Tibial nerve (tissue), 3 donors: ENCODE results near the gene C18orf32.

GRCh38 chr18:47749061-47749525 lies 181.4 kb downstream of the SMAD2 start:
- PRO-cap: no peak
- RAMPAGE, long total RNA, 3 experiments: no peak in any of the 3 experiments

- PRO-cap: no peak
- RAMPAGE, long total RNA, 3 experiments: no peak in any of the 3 experiments
These were observed 92.7 kb upstream of the SMAD2 start for GRCh38 chr18:48023230-48023547.

DNA sequence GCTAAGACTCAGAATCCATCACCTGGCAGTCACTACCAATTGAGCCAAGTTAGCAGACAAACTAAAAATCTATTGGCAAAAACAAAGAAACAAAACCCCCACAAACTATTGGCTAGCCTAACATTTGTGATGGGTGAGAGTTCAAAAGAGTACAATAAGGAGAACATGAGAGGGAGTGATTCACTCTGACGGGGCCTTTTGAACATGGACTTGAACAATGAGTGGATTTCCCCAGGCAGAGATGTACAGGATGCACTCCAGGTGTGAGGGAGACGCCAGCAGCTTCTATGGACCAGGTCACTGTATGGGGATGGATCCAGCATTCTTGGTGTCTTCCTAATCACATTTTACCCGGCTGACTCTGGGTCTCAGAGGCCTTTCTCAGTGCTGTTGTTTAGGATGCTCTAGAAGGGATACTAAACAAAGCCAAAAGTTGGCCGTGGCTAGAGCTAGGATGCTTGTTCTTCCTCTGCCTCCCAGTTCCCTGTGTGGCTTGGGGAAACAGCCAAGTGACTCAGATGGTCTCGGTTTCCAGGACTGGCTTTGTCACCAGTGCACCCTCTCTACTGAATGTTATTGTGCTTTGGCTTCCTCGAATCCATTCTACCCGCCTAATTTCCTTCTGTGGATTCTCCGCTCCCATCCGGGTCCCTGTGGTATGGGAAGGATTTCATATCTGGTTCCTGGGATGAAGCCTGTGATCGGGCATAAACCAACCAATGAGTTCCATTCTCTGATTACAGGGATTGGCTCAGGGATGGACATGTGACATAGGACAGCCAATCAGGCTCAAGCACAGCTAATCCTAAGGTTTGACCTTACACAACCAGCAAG lies 167.7 kb upstream of the SMAD2 start:
- PRO-cap: no peak
- RAMPAGE, long total RNA, 3 experiments: no peak in any of the 3 experiments

DNA sequence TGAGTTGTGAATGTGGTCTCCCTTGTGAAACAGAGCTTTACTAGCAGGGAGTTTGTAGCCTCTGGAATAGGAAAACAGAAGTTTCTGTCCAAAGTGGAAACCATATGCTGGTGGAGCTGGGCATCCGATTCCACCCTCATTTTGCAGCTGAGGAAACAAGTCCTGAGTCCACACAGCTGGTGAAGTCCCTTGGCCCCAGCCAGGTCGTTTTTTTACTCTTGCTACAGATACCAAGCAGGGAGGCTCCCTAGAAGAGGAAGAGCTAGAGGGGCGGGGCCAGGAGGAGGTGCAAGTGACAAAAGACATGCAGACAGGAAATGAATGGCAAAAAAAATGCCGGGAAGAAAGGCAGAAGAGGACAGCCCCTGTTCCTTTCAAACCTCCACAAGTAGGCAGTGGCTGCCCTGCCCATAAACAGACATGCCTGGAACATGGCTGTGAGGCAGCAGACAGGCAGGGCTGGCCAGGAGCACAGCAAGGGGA lies 108.8 kb downstream of the ZBTB7C start:
- PRO-cap: no peak
- RAMPAGE, long total RNA, 3 experiments: no peak in any of the 3 experiments

- PRO-cap: no peak
- RAMPAGE, long total RNA, 3 experiments: no peak in any of the 3 experiments
These were observed 52.1 kb downstream of the ZBTB7C start for GRCh38 chr18:48356766-48357726.

GRCh38 chr18:48573493-48574066 lies 34.7 kb downstream of the CTIF start:
- PRO-cap: no peak
- RAMPAGE, long total RNA, 3 experiments: no peak in any of the 3 experiments

DNA sequence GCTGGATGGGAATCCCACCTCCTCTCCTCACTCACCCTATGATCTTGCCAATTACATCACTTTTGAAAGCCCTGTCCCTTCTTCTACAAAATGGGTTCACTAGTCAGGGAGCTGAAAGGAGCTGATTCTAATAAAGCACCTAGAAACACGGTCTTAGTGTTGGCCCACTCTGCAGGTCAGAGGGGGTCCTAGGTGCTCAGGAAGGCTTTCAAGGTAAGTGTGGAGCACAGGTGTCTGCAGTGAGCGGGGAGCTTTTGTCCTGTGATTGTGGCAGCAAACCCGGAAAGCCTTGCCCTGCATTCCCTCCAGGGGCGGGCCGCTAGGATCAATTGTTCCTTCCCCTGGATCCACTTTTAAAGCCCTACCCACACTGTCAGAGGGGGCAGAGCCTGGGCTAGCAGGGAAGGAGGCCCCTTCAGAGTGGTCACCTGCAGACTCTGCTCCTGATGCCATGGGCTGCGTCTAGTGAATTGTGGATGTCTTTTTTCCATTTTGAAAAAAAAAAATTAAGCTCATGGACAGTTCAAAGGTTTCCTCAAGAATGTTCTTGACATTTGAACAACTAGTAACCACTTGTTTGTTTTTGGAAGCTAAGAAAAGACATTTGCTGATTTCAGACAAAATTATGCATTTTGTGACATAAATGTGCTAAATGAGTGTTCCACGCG lies 176.1 kb downstream of the CTIF start:
- PRO-cap: no peak
- RAMPAGE, long total RNA, 3 experiments: no peak in any of the 3 experiments

DNA sequence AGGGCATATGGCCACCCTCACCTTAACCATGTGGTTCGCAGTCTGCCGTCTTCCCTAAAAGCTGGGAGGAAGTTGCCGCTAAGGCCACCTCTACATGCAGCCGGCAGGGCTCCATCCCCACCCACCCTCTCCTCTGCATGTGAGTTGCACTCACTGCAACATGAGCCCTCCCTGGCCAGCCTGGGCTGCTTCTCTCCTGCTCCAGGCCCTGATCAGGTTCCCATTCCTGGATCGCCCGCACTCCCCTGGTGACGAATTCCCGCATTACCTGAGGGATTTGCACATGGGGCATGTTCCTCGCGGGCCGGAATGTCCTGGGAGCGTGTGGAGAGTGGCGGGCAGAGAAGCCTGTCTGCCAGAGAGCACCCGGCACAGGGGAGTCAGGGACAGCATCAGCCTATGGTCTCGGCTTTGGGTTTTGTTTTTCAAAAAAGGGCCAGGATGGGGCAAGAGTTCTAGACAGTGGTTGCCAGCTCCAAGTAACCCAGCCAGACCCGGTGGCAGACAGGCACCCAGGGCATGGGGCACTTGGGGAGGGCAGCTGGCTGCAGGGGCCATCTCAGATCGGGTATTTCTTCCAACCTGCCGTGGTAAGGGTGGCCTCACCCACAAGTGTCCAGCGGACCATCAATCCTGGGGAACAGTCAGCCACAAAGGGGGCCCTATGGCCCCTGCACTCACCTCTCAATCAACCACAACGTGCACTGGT lies 187.8 kb downstream of the SMAD7 start:
- PRO-cap: no peak
- RAMPAGE, long total RNA, 3 experiments: no peak in any of the 3 experiments

DNA sequence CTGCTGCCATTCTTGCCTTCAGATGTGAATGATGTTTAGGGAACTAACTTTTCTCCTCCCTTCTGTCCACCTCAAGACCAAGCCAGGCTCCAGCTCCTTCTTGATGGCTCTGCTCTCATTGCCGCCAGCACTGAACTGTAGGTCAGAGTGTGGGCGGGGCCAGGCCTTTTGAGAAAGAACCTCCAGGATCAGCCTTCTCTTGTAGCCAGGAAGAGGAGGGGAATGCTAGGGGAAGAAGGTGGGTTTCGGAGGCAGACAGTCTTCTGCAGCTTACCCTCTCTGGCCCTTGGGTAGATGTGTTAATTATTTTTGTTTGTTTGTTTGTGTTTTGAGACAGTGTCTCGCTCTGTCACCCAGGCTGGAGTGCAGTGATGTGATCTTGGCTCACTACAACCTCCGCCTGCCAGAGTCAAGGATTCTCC lies 120.9 kb downstream of the SMAD7 start:
- PRO-cap: no peak
- RAMPAGE, long total RNA, 3 experiments: no peak in any of the 3 experiments

GRCh38 chr18:48837170-48837539 lies 113.6 kb downstream of the SMAD7 start:
- PRO-cap: no peak
- RAMPAGE, long total RNA, 3 experiments: no peak in any of the 3 experiments

DNA sequence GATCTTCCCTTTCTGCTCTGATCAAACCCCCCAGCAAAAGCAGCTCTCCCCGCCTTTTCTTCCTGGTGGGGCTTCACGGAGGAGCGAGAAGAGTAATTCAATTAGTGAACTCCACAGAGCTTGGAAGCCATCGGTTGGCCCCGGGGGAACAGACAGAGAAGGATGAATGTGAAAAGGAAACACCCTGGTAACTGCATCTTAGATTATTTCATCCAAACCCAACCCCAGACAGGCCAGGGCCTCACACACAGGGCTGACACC lies 18.3 kb downstream of the SMAD7 start:
- PRO-cap: no peak
- RAMPAGE, long total RNA, 3 experiments: no peak in any of the 3 experiments

DNA sequence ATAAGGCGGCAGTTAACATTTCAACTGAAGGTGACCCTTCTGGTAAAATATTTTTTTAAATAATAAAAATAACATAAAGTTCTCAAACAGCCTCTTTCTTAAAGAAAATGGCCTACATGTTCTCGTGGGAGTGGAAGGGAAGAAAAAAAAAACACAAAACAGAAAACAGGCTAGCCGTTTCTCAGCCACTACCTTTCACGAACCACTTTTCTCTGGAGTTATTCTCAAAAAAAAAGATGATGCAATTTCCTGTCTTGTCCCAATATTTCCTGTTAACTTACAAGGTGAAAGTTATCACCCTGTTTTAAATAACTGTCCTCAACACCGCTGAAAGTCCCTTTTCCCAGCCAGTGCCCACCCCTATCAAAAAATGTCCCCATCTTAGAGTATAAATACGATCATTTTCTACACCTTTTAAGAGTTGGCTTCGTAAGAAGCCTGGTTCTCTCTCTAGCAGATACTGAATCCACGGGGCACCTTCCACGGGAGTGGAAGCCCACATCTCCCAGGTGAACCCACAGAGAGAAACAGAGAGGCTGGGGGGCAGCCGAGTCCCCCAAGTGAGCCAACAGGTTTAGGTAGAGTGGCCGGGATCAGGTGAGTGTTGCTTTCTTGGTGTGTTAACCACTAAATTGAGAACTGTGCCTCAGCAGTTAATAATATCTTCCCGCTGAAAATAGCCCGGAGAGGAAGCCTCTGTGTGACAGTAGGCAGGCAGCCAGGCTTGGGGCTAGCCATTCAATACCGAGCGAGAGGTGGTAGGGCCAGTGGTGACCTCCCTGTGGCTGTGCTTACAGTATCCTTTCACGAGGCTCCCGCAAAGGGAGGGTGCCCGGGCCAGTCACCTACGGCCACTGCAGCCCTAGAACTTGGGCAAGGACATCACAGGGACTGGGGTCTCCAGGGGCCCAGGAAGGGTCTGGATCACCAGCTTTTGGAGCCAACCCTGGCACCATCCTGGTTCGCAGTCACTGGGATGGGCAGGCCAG lies 15.8 kb downstream of the SMAD7 start:
- PRO-cap: no peak
- RAMPAGE, long total RNA, 3 experiments: no peak in any of the 3 experiments

DNA sequence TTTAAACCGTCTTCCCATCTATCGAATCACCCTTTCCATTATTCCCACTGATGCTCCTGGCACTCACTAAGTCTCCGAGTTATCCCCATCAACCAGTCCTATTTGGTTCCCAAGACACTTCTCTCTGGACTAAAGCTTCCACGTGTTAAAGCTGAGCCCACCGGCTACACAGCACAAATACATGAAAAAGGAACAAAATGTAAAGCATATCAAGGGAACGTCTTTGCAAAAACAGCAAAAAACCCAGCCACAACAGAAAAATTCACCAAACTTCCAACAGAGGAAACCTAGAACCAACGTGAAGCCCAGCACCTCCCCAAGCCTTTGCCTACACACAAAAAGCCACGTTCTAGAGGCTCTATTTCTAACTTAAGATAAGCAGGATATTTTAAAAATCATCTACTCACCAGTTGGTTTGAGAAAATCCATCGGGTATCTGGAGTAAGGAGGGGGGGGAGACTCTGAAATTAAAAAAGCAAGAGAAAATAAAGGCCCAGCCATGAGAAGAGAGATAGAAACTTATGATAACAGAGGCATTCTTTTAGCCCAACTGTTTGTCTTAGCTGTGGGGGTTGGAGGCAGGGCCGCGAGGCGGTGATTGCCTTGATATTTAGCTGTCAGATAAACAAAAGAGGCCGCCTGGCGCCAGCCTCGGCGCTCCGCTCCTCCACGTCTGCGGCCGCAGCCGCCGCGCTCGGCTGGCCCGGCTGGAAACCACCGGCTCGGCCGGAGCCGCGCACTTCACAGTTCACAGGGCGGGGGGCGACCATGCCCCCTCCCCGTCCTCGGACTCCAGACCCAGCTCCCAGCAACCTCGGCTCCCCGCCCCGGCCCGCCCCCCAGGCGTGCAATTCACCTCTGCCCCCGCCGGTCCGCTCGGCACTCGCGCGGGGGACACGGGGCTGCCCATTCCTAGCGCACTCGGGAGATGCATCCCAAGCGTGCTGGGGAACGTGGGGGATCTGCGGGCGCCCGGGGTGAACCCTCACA lies 2.5 kb downstream of the SMAD7 start:
- PRO-cap: unidirectional peak, plus-strand start at position 657 of the sequence; bidirectional peak, plus-strand start at position 882 of the sequence, minus-strand start at position 690 of the sequence
- RAMPAGE, long total RNA, 3 experiments: no peak in any of the 3 experiments

DNA sequence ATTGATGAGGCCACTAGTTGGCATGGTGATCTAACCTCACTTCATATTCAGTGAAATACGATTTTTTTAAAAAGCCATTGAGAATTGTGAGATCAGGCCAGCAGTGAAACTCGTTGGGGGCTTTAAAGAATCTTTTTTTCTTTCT lies 2.3 kb upstream of the SMAD7 start:
- PRO-cap: no peak
- RAMPAGE, long total RNA, 3 experiments: no peak in any of the 3 experiments

DNA sequence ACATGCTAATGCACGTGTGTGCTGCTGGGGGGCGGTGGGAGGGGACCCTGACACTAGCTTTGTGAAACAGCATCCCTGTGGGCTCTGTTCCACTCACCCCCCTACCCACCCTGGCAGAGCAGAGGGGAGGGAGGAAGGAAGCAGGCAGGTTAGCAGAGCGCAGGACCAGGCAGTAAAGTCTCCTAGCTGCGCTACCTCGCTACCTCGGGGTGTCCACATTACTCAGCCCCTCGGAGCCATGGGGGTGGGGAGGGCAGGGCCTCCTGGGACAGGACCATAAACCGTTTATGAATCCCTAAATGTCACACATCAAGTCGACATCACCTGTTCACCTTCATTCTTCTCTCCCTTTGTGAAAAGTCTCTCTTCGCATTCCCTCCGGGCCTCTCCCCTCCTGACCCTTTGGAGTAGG lies 23.5 kb upstream of the SMAD7 start:
- PRO-cap: no peak
- RAMPAGE, long total RNA, 3 experiments: no peak in any of the 3 experiments

DNA sequence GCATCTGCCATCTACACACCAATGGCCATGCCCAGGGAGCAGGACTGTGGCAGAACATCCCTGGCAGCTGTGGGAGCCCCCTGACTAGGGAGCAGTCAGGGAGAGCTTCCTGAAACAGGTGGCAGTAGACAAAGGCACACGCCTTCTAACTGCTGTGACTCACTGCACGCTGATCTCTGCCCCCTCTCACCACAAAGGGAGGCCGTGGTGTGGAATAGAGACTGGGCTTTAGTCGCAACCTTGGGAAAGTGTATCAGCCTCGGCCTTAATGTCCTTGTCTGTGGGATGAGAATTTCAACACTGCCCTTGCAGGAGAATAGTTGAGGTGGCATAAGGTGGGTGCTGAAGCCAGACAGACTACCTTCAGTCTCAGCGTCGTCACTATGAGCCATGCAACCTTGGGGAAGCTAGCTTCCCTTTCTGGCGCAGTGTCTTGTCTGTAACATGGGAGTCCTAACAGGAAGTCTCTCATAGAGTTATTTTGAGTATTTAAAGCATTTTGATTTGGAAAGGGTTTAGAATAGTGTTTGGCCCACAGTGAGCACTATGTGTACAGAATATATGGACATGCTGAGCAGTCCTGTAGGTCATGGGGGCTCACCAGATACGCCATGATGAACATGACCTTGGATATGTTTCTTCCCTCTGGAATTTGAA lies 29.3 kb upstream of the SMAD7 start:
- PRO-cap: no peak
- RAMPAGE, long total RNA, 3 experiments: no peak in any of the 3 experiments

DNA sequence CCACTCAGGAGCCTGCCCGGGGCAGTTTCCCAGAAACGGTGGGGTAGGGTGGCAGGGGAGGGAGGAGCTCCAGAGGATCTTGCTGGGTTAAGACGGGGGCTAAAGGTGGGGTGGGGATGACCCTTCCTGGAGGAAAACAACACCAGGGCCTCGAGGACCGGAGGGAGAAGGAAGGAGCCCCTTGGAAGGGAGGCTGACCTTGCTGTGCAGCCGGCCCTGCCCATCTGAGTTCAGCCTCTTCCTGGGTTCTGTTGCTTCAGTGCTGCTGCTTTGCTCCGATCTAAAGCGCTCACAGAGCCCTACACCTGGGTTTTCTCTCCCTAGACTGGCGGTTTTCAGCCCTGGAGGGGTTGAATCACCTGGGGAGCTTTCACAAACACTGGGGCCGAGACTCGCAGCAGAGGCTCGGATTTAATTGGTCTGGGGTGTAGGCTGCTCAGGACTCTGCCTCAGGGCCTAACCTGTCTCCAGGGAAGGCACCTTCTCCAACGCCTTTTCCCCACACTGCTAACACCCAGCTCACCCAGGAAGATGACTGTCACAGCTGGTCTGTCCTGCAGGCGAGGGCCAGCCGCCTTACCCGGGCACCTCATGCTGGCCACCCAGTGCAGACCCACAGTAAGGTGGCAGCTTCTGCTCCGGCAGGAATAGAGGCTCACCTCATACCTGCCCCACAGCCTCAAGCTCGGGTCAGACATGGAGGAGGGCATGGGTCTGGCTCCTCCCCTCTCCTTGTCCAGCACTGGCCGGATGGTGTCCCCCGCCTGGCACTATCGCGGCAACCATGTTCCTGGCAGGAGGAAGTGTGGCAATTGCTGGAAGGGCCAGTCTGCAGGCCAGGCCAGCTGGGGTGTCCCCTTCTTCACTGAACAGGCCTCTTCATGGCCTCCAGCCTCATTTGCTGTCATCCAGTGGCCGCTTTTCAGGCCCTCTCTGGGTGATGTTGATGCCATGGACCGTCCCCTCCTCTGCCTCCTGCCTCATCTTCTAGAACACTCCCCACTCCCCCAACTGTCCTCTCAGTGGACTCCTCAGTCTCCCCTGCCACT lies 41.1 kb upstream of the SMAD7 start:
- PRO-cap: no peak
- RAMPAGE, long total RNA, 3 experiments: no peak in any of the 3 experiments

GRCh38 chr18:48993892-48994674 lies 43.3 kb upstream of the SMAD7 start:
- PRO-cap: no peak
- RAMPAGE, long total RNA, 3 experiments: no peak in any of the 3 experiments

DNA sequence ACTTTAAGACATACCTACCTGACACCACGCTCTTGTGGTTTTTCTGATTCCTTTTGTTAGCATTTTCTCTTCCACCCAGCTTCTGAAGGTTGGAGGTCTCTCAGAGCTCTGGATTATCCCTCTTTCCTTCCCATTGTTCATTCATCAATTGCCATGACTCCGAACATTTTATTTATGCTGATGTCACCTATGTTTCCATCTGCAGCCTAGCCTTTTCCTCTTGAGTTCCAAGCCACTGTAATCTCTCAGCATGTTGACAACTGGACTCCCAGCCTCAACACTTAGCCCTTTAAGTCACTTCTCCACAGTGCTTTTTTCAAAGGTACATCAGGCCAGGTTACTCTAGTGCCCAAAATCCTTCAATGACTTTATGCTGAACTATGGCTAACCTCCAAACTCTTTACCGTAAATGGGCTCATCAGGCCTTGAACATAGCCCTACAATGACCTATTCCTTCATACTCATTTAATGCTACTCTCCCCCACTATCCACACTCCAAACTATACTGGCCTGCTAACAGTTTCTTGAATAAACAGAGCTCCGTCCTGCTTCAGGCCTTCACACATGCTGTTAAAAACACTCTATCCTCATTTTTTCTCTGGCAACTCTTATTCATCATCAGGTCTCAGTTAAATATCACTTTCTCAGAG lies 190.4 kb upstream of the SMAD7 start:
- PRO-cap: no peak
- RAMPAGE, long total RNA, 3 experiments: start-site peak on the minus strand in 1 of 3 experiments, centred at position 375 of the sequence, 7 reads per replicate

- PRO-cap: bidirectional peak, plus-strand start at chr18:49487071, minus-strand start at chr18:49486971; bidirectional peak, plus-strand start at chr18:49487345, minus-strand start at chr18:49487222
- RAMPAGE, long total RNA, 3 experiments: start-site peak on the minus strand in 1 of 3 experiments, at chr18:49487206-49487234 at its widest, 354 reads per replicate
These were observed at the start of gene C18orf32 for GRCh38 chr18:49486905-49487993. Gene C18orf32, minus strand, starts transcription at chr18:49487234.